Myometrial cell (primary cell): ENCODE measurements around the gene TCF4.

- RAMPAGE, long total RNA, result no peak
These were observed 13.0 kb downstream of the CCDC68 start for GRCh38 chr18:54946104-54946821.

DNA sequence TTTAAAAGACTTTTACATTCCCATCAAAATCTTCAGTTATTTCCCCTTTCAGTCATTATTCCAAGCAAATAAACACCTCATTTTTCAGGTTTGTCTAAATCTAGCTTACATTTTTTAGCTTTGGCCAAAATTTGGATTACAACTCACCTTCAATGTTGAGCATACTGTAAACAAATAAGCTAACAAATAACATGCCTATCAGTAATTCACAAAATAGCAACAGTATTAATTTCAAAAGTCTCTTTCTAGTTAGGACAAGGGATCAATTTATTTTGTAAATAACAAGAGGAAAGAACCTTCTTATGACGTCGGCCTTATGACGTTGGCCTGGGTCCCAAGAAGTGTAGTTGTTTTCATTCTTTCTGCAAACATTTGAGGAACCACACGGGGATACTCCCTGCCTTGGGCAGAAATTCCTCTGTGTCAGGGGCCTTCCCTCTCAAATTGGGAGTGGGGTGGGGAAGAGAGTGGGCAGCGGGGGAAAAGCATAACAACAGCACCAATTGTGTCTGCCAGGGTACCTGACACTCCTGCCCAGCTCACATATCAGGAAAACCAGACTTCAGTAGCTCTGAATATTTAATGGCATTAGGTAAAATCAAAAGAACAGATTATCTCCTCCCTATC, 1.3 kb downstream of the CCDC68 start:
- RAMPAGE, long total RNA, result no peak

DNA sequence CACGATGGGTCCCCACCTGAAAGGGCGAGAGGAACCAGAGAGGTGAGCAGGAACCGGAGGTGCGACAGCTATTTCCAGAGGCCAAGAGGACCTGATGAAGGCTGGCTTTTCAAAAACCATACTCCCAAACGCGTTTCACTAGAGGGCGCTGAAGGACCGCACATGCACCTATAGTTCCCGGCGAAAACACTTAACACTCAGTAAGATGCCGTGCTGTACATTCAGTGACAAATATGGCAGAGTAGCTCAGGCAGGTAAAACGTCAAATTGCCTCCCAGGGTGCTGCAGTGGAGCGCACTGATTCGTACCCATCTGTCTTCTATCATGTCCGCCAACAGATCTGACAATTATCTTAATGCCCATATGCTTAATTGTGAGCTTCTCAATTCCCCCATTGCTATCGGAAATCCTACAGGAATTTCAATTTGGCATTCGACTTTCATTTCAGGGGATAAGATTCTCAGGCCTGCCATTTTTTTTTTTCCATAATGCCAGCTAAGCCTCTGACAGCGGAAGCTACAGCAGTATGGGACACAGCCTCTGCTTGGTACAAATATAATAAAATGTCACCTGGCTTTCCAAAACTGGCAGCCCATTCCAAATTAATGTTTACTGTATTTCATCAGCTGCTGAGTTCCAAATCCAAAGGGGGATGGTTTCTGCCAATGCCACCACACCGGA, 275.5 kb upstream of the CCDC68 start:
- RAMPAGE, long total RNA, result no peak

- RAMPAGE, long total RNA, result no peak
These were observed 285.6 kb downstream of the TCF4 start for GRCh38 chr18:55302288-55302993.

- RAMPAGE, long total RNA, result no peak
These were observed 265.6 kb downstream of the TCF4 start for GRCh38 chr18:55322106-55323056.

GRCh38 chr18:55451981-55452435, 136.0 kb downstream of the TCF4 start:
- RAMPAGE, long total RNA, result no peak

DNA sequence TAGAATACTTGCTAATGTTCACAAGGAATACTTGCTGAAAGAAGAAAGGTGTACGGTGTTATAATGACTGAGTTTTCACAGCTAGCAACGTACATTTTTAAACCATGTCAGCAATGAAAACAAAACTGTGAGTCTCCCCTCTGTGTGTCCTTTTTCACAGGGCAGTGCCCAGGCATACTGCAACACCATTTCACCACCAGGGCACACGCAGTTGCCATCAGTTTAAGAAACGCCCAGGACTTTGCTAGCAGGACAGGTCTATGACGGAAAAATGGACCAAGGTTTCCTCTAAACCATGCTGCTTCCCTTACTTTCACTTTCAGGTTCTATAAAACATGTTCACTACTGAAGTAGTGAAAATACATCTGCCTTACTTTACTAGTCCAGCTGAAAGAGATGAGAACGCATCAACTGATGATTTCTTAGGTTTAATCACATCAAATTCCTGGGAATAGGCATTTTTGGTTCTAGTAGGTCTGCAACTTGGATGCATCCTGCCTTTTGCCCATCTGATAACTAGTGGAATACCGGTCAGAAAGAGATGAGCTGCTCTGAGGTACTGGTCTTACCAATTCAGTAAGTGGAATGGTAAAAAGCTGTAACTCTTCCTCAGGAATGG, 110.5 kb downstream of the TCF4 start:
- RAMPAGE, long total RNA, result no peak

DNA sequence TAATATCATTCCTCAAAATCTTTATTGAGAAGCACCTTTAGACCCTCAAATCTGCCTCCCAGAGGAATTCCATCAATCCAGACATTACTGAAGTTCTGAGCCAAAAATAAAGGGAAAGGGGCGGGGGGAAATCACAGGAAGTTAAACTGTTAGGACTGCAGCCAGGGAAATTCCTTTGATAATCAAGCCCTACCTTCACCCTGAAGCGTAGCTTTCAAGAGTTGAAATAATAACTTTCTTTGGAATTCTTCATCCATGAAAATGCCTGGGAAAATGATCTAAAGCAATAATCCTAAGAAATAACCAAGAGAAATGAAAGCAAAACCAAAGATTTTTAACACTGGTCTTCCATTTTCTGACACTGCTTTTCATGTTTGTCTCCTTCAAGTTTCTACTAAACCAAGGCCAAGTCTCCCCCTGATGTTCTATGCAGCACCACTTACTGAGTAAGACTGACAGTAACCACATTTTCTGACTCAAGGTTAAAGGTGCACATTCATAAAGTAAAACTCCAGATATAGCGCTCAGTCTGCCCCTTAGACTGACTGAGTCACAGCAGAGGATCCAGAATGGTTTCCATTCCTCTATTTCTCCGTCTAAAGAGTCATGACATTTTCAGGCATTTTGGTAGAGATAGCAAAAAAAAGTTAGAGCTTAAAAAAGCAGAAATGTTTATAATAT, 78.2 kb downstream of the TCF4 start:
- RAMPAGE, long total RNA, result no peak

DNA sequence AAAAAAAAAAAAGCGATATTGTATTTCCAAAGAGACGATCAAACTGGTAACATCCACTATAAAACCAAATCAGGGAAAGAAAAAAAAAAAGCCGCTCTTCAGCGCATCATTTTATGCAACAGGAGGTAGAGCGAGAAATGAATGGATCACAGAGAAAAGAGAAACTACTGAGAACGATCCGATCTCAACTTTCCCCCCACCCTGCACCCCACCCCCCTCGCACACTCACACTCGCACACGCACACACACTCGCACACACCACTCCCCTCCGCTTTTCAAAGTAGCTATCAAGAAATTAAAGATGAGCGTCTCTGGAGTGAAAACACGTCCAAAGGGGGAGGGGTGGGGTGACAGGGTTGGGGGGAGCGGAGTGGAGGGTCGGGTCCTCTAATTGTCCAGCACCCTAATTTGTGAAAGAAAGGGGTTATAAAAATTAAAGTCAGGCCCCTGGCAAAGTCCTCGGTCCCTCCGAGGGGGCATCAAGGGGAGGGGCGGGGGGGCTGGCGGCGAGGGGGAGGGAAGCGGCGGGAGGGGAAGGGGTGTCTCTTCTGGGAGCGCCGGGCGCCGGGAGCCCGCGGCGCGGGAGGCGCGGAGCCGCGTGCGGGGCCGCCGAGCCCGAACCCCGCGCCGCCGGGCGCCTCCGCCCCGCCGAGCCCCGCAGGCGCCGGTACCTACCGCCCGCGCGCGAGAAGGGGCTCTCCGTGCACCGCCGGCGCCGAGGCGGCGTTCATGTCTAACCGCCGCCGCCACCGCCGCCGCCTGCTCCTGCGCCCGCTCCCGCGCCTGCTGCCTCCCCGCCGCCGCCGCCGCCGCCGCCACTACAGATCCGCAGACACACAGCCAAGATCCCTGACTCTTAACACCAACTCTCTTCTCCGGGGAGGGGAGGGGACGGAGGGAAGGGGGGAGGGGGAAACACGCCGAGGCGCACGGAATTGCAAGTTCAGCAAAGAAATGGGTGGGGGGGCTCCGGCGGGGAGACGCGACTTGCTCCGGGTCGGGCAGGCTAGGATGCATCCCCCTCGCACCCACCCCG, at the start of gene TCF4:
Gene TCF4, minus strand, starts transcription at position 830 of the 1,036 bp plus-strand sequence.
- RAMPAGE, long total RNA, result no peak

GRCh38 chr18:55869943-55870253, 281.9 kb upstream of the TCF4 start:
- RAMPAGE, long total RNA, result no peak

- RAMPAGE, long total RNA, result no peak
These were observed 400.7 kb upstream of the TCF4 start for GRCh38 chr18:55988581-55989233.

GRCh38 chr18:56199856-56200410, 438.5 kb downstream of the TXNL1 start:
- RAMPAGE, long total RNA, result no peak

GRCh38 chr18:56637135-56637579, 1.2 kb downstream of the TXNL1 start:
- RAMPAGE, long total RNA, result no peak

- RAMPAGE, long total RNA, result no peak
These were observed 311 bp upstream of the TXNL1 start for GRCh38 chr18:56638746-56639060.

DNA sequence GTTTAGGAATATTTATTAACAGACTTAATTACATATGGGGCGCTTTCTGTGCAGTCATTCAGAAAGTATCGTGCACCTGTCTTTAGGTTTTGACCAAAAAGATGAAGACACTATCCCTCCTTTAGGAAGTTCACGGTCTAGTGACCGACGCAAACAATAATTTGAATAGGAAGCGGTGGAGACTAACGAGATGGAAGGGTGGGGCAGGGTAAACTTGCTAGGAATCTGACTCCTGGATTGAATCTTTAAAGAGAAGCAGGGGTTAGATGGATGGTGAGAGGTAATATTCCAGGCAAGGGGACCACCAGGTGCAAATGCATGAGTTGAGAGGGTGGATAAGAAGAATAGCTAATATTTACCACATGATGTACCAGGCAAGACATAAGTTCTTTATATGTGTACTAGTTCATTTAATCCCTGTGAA, 681 bp upstream of the TXNL1 start:
- RAMPAGE, long total RNA, result no peak

- RAMPAGE, long total RNA, result no peak
These were observed 93.9 kb upstream of the ST8SIA3 start for GRCh38 chr18:57258507-57258806.

GRCh38 chr18:57581092-57581806, 5.3 kb downstream of the FECH start:
- RAMPAGE, long total RNA, result no peak

DNA sequence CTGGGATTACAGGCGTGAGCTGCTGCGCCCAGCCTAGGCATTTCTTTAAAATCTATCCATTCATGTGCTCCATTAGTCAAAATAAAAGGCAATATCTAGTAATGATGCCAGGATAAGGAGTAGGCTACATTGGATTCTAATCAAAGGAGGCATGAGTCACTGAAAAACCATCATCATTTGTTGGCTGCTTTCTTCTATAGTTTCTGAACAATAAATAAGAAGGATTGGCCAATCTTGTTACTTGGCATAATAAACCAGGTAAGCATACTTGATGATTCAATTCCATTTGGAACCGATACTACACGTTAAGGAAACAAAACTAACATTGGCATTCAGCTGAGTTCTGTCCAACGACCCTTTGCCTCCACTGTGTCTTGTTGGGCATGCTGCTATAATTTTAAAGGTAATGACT, 27.2 kb downstream of the ATP8B1 start:
- RAMPAGE, long total RNA, result no peak

- RAMPAGE, long total RNA, result no peak
These were observed 3.7 kb upstream of the ATP8B1 start for GRCh38 chr18:57806739-57807332.

GRCh38 chr18:57901685-57902234, 98.6 kb upstream of the ATP8B1 start:
- RAMPAGE, long total RNA, result no peak